Measurements from ENCODE around the gene DACH1.

DNA sequence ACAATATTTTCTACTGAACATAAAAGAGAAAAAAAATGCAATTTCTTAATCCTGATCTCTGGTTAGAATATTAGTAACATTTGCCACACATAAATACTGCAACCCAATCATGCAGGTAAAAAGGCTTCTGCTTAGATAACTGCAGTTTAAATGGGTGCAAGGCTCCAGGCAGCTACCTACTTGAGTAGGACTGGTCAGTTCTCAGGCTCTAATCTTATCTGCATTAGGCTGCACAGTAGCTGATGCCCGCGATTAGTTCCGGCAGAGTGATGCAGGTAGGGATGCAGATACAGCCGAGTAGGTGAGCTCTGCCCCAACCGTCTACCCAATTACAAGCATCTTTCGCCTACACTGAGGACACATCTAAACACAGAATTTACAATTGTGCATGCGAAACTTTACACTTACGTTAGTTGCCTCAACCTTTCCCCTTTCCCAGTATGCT, 742 bp downstream of the PCDH9 start:
- RRBS, 2 experiments = no CpG with 5 or more reads among the region's 8 CpGs

DNA sequence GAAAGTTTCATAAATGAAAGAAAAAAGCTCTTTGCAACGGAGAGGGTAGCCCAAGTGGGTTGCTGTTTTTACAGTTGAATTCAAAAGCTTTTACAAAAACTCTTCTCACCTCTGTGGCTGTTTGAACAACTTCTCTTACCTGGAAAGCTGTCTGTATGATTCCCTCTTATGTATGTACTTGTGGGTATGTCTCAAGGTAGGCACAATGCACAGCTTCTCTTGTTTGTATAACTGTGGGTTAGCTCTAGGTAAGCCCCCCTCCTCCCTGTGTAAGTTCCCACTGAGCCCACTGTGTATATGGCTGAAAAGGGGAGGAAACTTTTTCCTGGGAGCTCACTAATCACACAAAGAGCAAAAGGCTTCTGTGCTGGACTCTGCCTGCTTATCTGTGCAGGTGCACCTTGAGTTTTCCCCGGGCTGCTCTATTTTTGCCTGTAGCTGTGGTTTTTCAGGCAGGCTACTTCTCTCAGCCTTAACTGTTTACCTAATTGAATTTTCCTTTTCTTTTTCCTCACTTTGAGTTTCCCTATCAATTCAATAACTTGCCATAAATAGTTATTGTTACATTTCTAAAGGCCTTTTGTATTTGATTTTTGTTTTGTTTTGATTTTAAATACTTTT, 424.3 kb downstream of the KLHL1 start:
- RRBS, 2 experiments = no CpG with 5 or more reads among the region's 2 CpGs

GRCh38 chr13:71864170-71864912, 2.7 kb downstream of the DACH1 start:
- RRBS, 2 experiments = no CpG with 5 or more reads among the region's 33 CpGs

- RRBS, 2 experiments = 5% methylated on average over 3 of the region's 47 CpGs; no CpG with 5 or more reads in 1 of the 2 experiments
These were observed at the start of gene DACH1 for GRCh38 chr13:71866856-71867798. DACH1 (minus strand) TSS chr13:71867204.

DNA sequence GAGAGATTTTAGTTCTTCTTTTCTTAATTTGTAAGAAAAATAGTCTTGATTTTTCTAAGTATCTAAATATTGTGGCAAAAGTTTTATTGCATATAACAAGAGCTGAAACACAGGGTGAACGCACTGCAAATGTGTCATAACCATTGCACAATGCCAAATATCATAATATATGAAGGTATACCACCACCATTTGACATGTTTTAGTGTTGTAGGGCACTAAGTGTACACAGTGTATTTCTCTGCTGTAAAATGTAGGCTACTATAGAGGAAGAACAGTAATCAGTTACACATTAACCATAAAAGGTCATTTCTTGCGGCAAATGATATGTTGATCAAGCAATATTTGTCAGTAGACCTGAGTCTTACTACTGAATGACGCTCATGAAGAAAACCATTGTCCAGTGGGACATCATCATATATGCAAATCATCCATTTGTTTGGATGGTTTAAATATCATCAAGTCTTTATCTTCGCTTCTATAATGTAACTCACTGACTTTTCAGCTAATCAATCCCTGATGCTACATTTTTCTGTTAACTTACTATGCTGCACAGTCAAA, 18.3 kb upstream of the KLF5 start:
- RRBS, 2 experiments = no CpG with 5 or more reads among the region's 4 CpGs

DNA sequence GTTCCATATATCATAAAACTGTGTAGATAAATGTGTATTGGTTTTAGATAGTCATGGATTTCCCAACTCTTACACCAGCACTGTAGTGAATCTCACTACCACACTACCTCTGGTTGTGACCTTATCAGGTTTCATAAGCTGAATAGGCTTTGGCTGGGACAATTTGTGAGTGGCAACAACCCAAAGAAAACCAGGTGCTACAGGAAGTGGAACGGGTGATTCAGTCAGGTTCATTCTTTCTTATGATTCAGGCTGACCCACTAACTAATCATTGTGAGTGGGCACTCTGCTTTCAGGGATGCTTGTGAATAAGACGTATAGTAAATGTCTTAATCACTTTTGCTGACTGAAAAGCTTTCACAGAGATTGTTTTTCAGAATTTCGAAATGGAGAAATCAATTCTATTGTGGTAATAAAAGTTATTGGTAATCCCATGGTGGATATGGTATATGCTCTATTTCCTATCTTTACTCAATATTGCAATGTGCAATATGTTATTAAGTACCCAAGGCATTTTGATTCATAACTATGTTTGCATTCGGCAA, 362.8 kb downstream of the KLF5 start:
- RRBS, 2 experiments = no CpG with 5 or more reads among the region's 4 CpGs

DNA sequence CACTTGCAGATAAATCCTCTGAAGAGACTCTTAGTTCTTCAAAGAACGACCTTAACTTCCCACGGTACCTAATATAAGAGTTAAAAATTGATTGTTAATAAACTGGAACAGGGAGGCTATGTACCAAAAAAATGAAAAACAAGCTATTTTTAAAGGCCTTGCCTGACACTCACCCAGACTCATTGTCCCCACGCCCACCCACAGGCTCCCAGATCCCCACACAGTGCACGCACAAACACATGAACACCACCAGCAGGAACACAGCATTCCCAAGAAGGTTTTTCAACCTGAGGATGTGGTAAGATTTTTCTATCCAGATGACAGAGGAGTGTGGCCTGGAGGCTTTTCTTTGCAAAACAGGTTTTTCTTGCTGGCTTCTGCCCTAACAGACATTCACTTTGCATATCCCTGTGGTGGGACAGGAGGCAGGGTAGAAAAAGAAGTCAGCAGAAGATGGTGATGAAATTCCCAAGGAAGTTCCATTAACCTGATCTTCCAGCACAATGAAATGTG, 977.5 kb downstream of the KLF5 start:
- RRBS, 2 experiments = no CpG with 5 or more reads among the region's 4 CpGs

DNA sequence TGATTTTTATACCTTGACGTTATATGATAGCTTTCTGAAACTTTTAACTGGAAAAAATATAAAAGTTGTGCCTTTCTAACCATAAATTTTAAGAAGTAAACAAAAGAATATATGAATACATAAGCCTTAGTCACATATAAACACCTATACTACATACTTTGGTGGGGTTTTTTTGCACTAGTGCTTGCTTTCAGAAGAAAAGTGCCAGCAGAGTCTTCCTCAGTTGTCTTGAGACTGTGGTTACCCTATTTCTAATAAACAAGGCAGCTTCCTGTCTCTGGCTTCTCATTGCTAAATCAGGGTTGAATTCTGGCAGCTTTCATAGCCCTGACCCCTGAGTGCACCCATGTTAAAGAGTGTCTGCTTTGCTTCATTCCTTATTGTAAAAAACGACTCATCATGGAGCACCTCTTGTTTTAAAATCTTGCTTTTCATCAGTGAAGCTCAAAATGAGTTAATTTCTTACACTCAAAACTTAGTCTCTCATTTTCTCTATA, 1003.1 kb downstream of the KLF5 start:
- RRBS, 2 experiments = no CpG with 5 or more reads among the region's 2 CpGs

GRCh38 chr13:75299362-75299794, 182.6 kb downstream of the TBC1D4 start:
- RRBS, 2 experiments = no CpG with 5 or more reads among the region's 4 CpGs

DNA sequence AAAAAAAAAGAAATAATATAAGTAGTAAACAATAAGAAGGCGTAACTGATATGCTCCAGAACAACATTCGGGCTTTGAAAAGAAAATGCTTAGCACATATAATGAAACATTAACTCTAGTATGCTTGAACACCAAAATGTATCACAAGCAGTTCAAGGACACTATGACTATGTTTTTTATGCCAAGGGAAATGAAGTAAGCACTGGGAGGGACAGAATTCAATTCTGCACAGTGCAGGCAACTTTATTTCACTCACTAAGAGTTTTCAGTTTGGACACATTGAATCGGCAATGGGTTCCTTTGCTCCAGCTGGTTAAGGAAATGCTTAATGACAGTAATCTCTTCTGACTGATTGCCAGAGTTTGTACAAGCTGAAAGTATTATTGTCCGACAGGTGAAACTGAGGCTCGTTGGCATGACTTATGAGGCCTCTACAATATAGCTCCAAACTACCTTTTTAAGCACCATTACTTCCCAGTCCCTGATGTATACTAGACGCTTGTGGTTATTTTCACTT, 178.6 kb downstream of the TBC1D4 start:
- RRBS, 2 experiments = no CpG with 5 or more reads among the region's 6 CpGs

DNA sequence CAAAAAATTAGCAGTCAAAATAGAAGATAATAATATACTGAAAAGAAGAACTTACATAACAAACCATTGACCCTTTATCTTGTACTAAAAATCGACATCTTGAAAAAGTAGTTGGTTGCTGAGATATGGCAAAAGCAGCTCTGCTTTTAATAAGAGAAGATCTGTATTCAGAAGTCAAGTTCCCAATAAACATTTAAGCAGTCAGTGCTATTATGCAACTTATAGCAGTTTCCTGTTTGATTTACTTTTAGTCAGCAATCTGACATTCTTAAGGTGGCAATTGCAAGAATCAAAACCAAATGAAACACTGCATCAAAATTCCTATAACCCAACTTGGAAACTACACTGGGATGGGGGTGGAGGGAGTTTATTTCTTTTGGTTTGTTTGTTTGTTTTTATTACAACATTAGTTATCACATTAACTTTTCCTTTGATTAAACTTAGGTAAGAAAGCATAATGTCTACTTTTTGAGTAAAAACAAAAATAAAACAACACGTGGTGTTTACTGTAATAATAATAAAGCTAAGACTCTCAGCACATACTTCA, 165.5 kb downstream of the TBC1D4 start:
- RRBS, 2 experiments = no CpG with 5 or more reads among the region's 2 CpGs

- RRBS, 2 experiments = no CpG with 5 or more reads among the region's 4 CpGs
These were observed 137.1 kb downstream of the LMO7 start for GRCh38 chr13:75773184-75773757.

DNA sequence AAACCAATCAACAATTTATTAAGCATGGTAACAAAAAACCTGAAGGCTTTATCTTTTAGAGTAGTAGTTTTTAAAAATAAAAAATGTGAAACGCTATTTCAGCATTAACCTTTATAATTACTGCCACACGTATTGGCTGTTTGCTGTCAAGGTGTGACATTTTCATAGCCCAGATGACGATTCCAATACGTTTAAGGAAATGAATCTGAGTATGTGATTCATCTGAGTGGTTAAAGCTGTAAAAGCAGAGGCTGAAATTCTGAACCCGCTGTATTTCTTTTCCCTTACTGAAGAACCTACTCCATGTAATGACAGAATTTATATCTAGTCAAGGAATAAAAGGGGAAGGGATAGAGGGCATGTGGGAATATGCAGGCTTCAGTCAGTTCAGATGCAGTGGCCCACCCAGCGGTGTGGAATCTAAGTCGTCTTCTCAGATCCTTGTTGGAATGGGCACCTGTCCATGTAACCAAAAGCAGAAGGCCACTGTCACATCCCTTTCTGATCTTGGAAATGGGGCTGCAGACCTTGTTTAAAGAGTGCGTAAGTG, 166.1 kb downstream of the LMO7 start:
- RRBS, 2 experiments = no CpG with 5 or more reads among the region's 8 CpGs

GRCh38 chr13:75807849-75808284, 171.7 kb downstream of the LMO7 start:
- RRBS, 2 experiments = no CpG with 5 or more reads among the region's 8 CpGs

DNA sequence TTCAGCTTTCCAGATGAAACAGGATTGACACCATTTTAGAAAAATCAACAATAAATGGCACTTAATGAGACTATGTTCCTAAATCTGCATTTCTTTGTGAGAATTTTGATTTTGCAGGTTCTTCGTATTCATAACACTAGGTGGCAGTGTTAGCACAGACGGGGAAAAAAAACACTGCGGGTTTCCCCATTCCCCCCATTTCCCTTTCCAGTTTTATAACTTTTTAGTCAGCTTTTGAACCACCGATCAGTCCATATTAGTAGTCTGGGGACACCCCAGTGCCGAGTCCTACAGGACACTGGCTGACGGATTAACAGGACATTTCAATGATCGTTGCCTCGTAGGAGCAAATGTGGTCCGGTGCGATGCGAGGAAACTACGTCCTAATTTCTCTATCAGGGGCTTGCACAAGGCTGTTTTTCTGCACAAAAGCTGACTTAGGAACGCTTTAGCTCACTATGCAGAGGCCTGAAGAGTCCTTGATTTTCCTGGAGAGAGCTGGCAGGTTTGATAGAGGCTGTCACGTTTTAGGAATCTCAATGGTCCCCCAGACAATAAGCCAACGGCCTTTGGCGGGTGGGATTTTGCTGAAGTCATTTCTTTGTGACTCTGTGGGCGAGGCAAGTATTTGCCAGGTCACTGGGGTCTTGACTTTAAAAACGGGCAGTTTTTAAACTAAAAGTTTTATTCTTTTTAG, 234.4 kb downstream of the LMO7 start:
- RRBS, 2 experiments = no CpG with 5 or more reads among the region's 18 CpGs

DNA sequence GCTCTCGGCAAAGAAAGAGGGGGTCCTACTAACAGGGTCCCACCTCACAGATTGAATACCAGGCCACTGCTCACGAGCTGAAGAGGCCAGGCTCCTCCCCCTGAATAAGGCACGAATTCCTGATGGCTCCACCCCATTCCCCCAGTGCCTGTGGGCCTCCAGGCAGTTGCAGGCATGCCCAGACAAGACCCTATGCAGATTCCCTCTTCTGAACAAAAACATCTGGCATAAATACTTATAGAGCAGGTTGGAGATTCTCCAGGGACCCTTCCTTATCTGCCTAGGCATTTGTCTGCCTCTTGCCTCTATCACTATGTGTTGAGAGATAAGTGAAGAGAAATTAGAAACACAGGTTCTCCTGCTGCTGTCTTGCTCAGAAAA, 364.2 kb downstream of the KCTD12 start:
- RRBS, 2 experiments = no CpG with 5 or more reads among the region's 3 CpGs

DNA sequence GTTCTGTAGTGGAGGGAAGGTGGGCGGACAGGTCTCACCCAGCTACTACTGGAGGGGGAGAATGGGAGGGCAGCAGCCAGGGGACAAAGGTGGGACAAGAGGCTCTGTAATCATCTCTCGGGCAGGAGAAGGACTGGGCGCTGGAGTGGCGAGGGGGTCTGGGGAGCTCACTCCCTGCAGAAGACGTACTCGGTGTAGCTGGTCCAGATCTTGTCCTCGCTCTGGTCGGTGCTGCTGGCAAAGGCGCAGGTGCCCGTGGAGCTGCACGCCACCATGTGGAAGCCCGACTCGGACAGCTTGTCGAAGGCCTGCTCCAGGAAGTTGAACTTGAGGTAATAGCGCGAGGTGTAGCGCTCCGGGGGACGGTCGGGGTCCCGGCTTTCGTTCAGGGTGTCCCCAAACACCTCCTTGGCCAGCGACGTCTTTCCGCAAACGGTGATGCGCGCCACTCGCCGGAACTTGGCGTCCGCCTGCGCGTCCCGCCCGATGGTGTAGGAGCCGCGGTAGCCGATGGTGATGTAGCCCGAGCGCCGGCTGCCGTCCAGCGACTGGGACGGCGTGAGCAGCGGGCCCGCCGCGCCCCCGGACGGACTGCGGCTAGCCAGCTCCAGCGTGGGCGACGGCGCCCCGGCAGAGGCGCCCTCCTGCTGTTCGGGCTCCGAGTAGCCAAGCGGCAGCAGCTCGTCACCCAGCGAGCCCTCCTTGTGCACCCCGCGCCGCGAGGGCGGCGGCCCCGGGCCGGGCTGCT, 1.0 kb downstream of the KCTD12 start:
- RRBS, 2 experiments = 1 to 4% methylated on average over 38 to 48 of the region's 72 CpGs

GRCh38 chr13:77013194-77013915, 13.6 kb downstream of the FBXL3 start:
- RRBS, 2 experiments = no CpG with 5 or more reads among the region's 12 CpGs

DNA sequence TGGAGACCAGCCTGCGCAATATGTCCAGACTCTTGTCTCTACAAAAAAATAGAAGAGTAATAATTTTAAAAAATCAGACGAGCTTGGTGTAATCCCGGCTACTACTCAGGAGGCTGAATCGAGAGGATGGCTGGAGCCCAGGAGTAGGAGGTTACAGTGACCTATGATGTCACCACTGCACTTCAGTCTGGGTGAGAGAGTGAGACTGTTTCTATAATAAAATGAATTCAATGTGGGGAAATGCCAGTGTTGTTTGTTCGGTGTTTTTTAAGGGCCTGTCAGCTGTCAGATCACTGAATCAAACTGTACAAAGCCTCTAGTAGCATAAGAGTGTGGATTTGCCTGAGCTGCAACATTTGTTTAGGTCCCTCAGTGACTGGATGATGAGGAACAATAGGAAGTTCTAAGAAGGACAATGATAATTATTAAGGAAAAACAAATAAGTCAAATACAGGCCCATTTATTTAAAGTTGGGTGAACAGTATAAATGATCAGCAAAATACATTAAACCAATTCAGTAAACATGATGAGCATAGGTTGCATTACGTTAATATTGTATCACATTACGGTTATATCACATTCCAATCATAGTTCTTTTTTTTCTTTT, 1.4 kb upstream of the FBXL3 start:
- RRBS, 2 experiments = no CpG with 5 or more reads among the region's 7 CpGs

- RRBS, 2 experiments = no CpG with 5 or more reads among the region's 1 CpG
These were observed 123.6 kb upstream of the FBXL3 start for GRCh38 chr13:77150533-77151015.

Data from Panc1 (cell line).